Diencephalon (tissue), 2 donors: ENCODE measurements around a stretch of chr3.

DNA sequence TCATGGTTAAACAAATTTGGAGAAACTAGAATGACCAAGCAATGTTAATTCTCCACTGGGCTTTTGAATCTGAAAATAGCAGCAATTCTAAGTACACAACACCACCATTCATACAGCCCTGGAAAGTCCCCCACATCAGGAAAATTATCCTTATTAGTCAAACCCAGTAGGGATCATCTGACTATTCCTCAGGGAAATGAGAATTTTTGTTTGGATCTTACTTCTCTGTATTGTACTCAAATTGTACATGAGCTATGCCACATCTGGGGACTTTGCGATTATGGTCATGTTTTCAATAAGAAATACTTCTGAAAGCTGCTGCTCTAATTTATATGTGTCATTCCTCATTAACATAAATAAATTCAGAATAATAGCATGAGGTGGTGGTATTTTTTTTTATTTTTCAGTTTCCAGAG, 46.0 kb downstream of the RARB start:
- RAMPAGE, long total RNA: no peak

- RAMPAGE, long total RNA: no peak
These were observed 46.3 kb downstream of the TOP2B start for GRCh38 chr3:25618351-25618884.

GRCh38 chr3:25635527-25636146, 29.1 kb downstream of the TOP2B start:
- RAMPAGE, long total RNA: no peak

GRCh38 chr3:26768278-26768685, 145.7 kb downstream of the LRRC3B start:
- RAMPAGE, long total RNA: no peak

GRCh38 chr3:27138153-27138403, 231.1 kb downstream of the NEK10 start:
- RAMPAGE, long total RNA: no peak

- RAMPAGE, long total RNA: no peak
These were observed 57.0 kb upstream of the NEK10 start for GRCh38 chr3:27426149-27426581.

GRCh38 chr3:27622915-27623323, 99.2 kb downstream of the EOMES start:
- RAMPAGE, long total RNA: no peak

DNA sequence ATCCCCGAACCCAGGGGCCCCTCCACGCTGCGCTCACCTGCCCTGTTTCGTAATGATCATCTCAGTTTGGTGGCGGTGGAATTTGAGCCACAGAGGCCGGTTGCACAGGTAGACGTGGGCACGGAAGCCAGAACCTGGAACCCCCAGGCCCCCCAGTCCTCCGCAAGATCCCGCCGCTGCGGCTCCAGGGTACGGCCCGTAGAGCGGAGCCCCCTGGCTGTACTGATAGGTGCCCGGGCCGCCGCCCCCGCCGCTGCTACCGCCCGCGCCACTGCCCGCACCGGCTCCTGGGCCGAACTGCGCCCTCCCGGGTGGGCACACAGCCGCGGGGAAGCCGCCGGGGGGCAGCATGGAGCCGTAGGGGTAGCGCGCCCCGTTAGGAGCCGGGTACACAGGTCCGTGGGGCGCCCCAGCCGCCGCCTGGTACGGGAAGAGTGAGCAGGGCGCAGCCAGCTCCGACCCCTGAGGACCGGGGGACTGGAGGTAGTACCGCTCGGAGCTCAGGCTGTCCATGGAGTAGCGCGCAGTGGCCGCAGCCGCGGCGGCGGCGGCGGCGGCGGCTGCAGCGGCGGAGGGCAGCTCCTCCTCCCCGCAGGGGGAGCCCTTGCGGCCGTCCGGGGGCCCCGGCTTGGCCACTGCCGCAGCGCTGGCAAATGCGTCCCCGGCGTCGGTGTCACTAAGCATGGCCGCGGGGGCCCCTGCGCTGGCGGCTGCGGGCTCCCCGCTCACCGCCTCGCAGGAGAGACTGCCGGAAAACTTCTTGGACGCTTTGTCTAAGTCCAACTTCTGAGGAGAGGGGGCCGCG, 544 bp downstream of the EOMES start:
- RAMPAGE, long total RNA: no peak

DNA sequence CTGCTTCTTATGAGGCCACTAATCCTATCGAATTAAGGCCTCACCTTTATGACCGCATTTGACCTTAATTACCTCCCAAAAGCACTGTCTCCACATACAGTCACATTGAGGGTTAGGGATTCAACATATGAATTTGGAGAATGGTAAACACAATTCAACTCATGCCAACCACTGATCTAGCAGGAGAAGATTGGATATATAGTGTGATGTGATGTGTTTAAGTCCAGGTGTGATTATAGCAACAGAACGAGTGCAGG, 8.5 kb downstream of the CMC1 start:
- RAMPAGE, long total RNA: no peak

DNA sequence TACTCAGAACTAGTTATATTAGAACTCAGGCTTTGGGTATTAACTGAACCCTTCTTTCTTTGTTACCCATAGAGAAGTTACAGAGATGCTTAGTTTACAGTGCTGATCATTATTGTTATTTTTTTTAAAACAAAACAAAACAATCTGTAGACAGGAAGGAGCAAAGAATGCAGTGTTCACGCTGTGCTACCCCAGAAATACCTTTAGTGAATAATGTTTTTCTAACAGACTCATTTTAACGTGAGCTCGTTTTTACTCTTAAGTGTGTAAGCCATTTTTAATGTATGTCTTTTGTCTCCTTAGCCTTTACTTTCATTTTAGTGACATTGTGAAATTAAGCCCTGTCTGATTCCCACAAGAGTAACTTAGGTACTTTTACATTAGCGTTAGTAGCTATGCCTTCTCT, 53.4 kb downstream of the CMC1 start:
- RAMPAGE, long total RNA: no peak

DNA sequence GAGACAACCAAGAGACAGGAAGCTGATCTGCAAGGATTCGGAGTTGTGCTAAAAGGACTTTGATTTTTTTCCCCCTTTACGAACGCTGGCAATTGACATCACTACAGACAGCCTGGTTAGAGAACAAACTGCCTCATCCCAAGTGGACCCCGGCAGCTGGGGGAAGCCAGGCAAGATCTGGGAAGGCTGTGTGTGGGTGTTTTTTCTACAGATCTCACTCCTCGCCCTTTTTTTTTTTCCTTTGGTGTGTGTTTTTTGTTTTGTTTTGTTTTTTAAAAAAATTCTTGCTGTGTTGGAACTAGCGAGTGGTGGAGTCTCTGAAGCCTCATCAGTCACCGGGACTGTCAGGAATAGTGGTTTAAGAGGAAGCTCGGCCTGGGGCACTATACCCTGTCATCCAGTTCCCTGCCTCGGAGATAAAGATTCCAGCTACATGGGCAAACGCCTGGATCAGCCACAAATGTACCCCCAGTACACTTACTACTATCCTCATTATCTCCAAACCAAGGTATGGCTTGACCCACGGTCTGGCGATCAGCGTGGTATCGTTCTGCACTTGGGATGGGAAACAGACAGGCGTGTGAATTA, 472 bp downstream of the RBMS3 start:
- RAMPAGE, long total RNA: no peak

DNA sequence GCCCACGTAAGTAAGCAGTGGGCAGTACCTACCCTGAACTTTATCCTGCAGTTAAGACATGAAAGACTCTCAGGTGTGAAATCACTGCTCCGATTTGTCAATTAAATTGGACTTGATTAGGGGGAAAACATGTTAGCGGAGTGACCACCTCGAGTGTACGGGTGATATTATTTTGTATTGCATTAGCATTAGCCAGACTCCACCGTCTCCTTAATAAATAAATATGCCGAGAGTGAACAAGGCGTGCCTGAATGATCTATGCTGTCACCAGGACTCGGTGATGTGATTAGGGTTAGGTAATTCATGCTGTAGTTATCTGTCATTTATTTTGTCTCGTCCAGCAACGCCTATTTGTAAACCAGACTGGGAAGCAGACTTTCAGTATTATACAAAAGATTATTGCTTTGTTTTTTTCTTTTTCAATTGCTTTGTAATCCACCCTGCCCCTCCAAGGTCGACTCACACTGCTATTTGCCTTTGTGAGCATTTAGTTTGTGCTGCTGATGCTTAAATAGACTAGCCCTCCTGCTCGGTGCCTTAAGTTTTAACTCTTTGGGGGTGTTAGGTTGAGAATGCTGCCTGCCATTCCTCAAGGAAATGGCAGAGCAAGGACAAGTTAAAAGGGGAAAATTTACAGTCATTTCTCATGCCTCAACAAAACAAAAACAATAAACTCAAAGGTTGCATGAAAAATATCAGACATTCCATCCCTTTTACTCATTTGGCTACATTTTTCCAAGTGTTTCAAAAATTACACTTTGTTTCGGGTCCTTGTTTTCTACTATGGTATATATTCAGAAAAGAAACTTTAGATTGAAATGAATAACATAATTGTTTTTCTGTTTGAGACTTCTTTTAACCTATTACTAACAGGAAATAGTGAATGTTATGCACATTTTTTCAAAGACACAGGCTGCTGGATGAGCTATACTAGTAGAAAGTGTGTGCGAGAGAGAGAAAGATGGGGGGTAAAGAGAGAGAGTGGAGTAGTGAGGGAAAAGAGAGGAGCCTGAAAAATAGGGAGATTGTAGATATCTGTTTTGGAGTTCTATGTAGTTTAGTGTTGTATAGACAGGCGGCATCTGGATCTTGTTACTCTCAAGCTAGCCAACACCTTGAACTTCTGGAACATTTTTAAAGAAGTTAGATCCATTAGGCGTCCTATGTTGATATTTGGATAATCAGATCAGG, 2.0 kb downstream of the RBMS3 start:
- RAMPAGE, long total RNA: no peak

- RAMPAGE, long total RNA: no peak
These were observed 3.6 kb downstream of the RBMS3 start for GRCh38 chr3:29284350-29285036.

- RAMPAGE, long total RNA: no peak
These were observed 28.8 kb downstream of the RBMS3 start for GRCh38 chr3:29309562-29310166.

DNA sequence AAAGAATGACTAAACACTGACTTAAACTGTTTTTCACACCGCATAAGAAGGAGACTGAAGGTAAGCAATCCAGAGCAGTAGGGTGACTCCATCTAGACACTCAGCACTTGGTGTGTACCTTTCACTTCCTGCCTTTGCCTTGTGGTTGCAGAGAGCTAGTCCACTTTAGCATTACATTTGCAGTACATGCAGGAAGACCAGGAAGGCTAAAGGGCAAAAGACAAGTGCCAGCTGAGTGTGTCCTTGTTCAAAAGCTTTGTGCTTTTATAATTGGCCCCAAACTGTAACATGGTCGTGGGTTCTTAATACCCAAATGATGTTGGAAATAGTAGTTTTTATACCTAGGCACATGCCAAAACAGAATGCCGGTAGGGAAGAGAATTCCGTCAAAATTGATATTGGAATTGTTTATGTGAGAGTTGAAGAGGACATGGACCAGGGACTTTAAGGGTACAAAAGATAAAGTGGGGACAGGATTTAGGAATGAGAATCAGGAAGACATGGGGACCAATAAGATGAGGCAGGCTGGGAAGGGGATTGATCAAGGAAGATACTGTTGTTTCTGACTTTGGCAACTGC, 234.8 kb downstream of the RBMS3 start:
- RAMPAGE, long total RNA: no peak

DNA sequence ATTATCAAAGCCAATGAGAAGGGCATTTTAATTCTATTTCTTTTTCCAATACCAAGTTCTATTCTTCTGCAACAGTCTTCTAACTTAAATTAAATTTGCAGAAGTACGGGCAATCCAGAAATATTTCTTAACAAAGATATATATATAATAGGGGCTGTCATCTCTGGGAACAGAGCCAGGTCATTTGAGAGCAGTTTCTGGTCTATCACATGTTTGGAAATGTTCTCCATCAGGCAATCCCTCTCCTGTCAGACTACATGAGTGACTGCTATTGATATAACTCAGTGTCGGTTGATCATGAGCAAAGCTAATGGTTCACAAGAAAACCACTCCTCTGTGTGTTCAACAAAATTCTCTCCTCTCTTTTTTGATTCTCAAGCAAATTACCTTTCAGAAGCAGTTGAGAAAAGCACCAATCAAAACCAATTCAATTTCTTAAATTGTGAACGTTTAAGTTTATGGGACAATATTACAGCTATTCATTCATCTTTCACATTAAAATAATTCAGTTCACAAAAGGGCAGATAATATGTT, 153.0 kb upstream of the TGFBR2 start:
- RAMPAGE, long total RNA: no peak

DNA sequence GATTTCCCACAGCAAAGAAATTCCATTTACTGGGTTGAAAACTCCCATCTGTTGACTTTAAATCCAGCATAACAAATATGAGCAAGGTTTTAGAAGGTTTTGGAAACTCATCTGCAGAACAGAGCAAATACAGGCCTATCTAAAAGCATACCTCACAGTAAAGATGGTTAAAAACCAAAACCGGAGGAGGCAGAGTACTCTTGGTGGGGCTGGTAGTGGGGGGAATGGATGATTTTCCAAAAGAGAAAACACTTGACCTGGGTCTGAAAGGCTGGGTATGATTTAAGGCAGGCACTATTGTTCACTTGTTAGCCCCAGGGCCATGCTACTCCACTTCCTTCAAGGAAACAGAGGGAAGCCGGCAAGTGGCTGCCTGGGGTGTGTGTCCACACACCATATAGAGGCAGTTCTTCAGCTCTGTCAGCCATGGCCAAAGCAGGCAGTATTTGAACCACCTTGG, 19.8 kb downstream of the TGFBR2 start:
- RAMPAGE, long total RNA: no peak

- RAMPAGE, long total RNA: no peak
These were observed 21.3 kb downstream of the TGFBR2 start for GRCh38 chr3:30627471-30628314.

DNA sequence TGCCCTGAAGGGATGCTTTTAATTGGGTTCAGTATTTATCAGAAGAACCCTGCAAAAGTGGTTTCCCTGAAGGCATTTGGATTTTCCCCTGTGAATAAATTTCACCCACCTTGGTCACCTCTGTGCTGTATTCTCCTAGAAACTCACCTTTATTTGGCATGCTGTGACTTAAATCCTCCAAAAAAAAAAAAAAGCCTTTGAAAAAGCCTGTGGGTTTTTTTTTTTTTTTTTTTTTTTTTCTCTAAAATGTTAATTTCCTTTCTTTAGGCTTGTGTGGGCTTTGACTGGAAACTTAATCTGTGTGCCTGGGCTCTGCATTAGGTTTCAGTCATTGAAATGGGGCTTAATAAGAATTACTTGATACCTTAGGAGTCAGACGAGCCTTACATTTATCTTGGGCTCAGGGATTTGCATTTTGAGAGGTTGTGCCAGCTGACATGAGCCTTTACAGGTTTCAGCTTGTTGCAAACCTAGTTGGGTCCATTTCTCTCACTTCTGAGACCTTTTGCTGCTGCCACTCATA, 22.0 kb downstream of the TGFBR2 start:
- RAMPAGE, long total RNA: no peak

- RAMPAGE, long total RNA: no peak
These were observed 48.9 kb downstream of the TGFBR2 start for GRCh38 chr3:30655100-30655840.